Heart right ventricle (tissue), 2 donors: ENCODE measurements around the genes SRRM4, CIT and MSI1.

- PRO-cap, 2 experiments, result no peak in any of the 2 experiments
Measured at GRCh38 chr12:118033453-118034108, 17.1 kb downstream of the RFC5 start.

DNA sequence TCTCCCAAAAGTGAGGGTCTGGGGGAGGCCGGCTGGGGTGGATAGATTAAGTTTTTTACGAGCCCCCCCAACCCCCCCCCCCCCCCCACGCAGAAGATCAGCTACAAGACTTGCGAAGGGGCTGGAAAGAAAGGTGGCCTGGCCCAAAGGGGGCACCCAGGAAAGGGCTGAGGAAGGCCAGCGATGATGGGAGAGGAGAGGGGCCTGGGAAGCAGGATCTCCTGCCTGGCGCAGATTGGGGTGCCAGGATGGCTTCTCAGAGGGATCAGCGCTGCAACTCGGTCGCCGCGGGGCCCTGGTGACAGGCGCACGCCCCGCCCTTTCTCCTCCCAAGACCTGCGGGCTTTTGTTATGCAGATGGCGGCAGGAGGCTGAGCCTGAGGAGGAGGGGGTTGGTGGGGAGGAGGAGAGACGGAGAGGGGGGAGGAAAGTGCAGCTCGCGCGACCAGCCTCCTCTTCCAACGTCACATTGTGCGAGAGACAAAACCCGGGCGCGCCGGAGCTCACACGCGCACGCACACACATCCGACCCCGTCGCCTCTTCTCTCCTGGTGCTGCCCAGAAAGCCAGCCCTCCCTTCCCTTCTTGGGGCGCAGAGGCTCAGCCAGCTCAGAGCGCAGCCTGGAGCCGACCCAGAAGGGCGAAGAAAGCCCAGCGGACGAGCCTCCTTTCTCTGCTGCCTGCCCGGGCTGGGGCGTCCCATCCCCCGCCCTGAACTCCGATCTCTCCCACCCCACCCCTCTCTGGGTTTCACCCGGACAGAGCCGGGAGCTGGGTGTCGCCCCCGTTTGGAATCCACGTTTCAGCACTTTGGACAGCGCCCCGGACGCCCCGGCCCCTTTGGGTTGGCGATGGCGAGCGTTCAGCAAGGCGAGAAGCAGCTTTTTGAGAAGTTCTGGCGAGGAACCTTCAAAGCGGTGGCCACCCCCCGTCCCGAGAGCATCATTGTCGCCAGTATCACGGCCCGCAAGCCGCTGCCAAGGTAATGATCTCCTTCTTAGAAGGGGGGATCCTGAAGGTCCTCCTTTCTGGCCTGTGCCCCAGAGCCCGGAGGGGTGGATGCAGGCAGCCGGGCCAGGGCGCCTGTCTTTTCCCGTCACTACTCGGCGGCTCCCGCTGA, at the start of gene SRRM4:
SRRM4 (plus strand) TSS at position 510 of the 1,120 bp plus-strand sequence.
- PRO-cap, 2 experiments, result no peak in any of the 2 experiments

- PRO-cap, 2 experiments, result no peak in any of the 2 experiments
Measured at GRCh38 chr12:119168947-119169505, 9.7 kb upstream of the HSPB8 start.

DNA sequence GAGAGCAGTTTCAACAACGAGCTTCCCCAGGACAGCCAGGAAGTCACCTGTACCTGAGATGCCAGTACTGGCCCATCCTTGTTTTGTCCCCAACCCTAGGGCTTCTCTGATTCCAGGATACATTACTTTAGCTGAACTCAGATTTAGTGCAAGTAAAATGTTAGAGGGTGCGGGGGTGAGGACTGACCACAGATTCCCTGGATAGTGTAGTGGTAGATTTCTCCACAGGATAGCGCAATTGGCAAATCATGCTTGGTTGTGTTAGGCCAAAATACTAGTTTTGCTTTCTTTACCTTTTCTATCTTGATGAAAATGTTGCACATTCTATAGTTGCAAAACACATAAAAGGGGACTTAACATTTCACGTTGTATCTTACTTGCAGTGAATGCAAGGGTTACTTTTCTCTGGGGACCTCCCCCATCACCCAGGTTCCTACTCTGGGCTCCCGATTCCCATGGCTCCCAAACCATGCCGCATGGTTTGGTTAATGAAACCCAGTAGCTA, 15.1 kb downstream of the HSPB8 start:
- PRO-cap, 2 experiments, result no peak in any of the 2 experiments

DNA sequence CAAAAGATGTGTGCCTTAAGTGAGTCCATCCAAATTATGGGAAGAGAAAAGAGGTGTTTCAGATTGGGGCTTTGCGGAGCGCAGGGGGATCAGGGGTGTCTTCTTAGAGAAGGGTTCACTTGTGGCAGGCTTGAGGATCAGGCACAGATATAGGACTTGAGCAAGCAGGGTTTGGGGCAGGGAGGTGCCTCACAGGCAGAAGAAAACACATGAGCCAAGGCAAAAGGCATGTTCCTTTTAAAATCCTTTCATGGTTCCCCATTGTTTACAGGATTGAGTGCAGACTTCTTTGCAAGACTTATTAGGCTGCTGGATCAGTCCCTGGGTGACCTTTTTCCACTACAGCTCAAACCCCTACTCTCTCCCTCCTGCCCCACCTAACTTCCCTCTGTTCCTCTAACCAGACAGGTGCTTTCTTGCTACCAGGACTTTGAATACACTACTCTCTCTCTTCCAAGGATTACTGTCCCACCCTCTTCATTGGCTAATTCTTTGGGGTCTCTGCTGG, 19.7 kb downstream of the HSPB8 start:
- PRO-cap, 2 experiments, result no peak in any of the 2 experiments

DNA sequence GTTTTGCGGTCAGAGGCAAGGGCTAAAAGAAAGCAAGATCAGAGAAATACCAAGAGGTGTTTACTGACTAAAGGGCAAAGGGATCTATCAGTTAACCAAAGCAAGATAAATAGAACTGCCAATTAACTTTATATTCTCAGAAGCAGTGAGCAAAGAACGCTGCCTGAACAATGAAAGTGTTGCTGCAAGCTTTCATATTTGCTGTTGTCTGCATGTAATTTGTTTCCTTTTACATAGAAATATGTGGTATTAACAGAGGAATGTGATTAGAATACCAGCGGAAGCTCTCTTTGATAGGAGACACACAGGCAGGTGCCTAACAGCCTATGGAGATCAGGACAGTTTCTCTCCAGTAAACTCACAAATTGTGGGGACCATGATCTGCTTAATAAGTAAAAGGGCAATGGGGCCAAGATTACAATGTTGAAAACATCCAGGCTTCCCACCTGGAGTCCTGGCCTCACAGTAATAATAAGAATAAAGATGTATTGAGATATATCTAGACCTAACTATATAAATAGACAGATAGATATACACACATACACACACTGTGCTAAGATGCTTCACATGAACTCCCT, 31.1 kb downstream of the CCDC60 start:
- PRO-cap, 2 experiments, result no peak in any of the 2 experiments

DNA sequence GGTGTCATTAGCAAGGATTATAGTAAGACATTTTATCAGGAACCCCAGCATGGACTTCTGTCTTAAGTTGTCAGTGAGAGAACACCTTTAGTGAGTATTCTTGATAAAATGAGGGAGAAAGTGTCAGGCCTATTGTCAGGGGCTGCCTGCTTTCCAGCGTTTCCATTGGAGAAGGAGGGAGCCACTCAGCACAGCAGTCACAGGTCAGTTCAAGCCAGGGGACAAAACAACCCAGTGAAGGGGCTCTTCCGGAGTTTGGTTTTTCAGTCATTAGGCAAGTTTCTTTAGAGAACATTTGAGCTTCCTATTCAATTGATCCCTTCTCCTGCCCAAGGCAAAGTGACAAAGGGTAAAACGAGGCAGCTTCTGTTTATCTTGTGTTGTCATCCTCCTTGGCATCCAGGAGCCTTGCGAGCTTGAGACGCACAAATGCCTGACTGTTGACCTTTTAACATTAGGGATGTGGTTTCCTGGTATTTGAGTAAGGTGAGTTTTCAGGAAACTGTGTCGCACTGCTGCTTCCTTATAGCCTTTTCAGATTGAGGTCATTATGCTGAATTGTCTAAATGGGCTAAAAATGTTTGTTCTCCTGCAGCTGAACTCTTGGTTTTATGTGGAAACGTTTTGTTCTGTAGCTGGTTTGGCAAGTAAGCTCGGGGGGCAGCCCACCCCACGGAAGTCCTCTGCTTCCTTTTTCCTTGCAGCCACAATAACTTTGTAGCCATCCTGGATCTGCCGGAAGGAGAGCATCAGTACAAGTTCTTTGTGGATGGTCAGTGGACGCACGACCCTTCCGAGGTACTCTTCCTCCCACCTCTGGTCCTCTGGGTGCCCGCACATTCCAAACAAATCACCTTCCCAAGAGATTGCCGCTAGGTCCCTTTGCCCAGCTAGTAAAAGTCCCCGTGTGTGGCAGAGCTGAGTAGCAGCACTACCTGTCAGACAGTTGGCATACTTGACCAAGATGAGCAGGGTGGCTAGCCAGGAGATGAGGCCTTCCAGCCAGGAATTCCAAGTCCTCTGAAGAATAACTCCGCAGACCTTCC, 5.7 kb downstream of the PRKAB1 start:
- PRO-cap, 2 experiments, result peak in 2 of 2 experiments; most common plus-strand start position 752 of the sequence (in 2); most common minus-strand start position 450 of the sequence (in 1)

GRCh38 chr12:119681487-119682426, 13.8 kb downstream of the PRKAB1 start:
- PRO-cap, 2 experiments, result no peak in any of the 2 experiments

- PRO-cap, 2 experiments, result no peak in any of the 2 experiments
Measured at GRCh38 chr12:119686377-119686802, 18.5 kb downstream of the PRKAB1 start.

GRCh38 chr12:119857285-119857810, 19.8 kb downstream of the CIT start:
- PRO-cap, 2 experiments, result no peak in any of the 2 experiments

GRCh38 chr12:119877175-119878004, at the start of gene CIT:
CIT (minus strand) TSS chr12:119877320.
- PRO-cap, 2 experiments, result peak in 2 of 2 experiments; most common minus-strand start chr12:119877307 (in 2)

DNA sequence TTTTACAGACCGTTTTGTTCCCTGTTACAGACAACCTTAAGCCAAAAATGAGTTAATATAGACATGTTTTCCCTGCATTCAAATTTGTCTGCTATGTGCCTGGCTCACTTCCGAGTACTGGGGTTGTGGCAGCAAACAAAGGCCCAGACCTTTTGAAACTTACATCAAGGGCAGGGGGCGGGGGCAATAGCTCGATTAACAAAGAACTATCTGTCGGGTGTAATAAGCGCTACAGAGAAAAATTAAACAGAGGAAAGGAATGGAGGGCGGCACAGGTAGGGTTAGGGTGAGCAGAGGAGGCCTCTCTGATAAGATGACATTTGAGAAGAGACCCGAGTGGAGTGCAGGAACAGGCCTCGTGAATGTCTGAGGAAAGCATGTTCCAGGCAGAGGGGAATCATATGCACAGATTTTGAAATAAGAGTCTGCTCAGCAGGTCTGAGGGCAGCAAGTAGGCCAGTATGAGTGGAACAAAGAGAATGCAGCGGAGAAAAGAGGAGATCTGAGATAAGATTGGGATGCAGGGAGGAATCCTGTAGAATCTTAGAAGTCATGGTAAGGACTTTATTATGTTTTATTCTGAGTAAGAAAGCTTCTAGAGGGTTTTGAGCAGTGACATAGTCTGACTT, 52.4 kb downstream of the BICDL1 start:
- PRO-cap, 2 experiments, result no peak in any of the 2 experiments

- PRO-cap, 2 experiments, result no peak in any of the 2 experiments
Measured at GRCh38 chr12:120078666-120079532, 37.7 kb downstream of the RAB35 start.

DNA sequence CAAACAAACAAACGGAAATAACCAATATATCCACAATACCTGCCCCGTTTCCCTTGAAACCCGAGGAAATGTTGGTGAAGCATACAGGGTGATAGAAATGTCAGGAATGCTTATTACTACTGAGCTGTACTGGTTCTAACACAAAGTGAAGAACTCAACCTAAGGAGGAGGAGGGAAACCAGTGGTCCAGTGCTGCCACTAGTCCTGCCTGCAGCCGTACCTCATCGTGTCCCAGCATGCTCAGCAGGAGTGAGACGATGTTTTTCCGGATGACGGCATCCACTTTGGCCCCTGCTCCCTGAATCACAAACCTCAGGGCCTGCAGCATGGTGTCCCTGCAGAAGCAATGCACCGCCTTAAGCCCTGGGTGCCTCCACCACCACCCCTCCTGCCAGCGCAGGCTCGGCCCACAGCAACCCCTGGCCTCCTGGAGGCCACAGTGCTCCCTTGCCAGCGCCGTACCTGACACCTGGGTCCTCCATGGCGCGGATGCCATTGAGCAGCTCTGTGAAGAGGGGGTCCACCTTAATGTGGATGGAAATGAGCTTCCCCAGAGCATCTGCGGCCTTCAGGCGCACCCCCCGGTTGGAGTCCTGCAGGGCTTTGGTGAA, 17.6 kb upstream of the RAB35 start:
- PRO-cap, 2 experiments, result no peak in any of the 2 experiments

DNA sequence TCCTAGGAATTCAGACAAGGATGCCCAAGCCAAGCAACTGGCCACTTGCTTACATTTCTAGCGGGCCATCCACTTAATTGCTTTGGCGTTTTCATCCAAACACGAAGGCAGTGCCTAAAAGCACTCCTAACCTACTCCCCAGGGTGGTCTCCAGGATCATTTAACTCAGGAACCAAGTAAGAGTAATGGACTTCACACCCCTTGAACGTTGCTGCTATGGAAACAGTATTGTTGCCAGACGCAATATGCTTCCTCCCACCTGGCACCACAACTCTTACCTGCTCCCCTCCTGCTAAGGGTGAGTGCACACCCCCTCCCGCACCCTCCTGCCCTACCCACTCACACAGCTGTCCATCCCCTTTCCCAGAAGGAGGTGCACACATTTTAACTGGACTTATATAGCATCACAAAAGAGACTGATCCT, 23.6 kb upstream of the RAB35 start:
- PRO-cap, 2 experiments, result no peak in any of the 2 experiments

DNA sequence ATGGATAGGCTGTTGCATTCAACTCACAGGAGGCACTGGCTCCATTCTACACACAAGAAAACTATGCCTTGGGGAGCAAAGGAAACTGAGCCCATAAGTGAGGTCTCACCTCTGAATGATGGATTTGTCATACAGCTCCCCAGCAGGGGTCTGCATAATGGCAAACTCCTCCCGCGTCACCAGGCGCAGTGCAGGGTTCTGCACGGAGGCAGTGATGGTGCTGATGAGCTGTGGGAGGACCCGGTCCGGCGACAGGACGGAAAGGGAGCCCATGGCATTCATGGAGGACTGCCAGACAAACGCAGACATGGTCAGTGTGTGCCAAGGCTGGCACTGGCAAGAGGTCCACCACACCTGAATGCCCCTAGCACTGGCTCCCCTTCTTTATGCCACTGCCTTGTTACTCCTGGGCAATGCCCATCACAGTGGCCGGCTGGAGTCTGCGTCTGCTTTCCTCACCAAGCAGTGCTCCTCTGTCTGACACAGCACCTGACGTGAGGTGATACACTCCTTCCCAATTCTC, 32.7 kb downstream of the GCN1 start:
- PRO-cap, 2 experiments, result no peak in any of the 2 experiments

- PRO-cap, 2 experiments, result no peak in any of the 2 experiments
Measured at GRCh38 chr12:120238909-120239385, 26.6 kb downstream of the PXN start.

DNA sequence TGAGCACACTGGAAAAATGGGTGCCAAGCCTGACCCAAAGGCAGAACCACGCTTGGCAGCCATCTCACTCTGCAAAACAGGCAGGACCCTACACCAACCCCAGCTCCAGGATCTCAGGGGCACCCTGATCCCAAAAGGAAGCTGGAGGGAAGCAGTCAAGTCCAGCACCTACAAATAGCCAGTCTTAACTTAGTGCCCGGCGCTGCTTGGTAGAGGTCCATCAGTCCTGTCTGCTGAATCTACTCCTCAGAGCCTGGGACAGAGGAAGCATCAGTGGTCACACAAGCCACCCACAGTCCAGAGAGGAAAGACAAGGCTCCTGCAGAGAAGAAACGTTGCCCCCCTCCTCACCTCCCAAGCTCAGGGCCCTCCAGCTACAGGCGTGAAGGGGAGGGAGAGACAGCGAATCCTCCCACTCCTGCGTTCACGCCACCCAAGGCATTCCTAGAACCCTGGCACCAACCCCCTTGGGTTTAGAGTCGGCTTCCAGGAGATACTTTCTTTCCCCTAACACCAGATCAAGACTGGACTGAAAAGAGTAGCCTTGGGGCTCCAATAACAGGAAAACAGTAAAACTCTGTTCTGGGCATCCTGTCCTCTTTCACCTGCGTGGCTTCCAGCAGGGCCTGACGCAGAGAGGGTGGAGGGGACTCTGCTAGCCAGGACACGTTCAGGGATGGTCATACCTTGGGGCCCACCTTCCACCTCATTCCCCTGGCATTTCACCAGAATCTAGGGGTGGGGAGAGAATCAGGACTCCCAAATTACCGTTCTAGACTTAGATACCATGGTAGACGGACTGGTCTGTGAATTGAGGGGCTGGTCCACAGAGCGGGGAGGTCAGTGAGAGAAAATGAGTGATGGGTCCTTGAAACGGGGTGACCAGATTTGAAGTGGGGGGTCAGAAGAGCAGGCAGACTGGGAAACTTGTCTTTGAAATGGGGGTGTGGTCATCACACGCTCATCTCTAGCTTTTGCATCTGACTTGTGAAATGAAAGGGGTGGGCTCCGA, 1.2 kb downstream of the PXN start:
- PRO-cap, 2 experiments, result peak in 1 of 2 experiments; most common plus-strand start position 187 of the sequence (in 1)

DNA sequence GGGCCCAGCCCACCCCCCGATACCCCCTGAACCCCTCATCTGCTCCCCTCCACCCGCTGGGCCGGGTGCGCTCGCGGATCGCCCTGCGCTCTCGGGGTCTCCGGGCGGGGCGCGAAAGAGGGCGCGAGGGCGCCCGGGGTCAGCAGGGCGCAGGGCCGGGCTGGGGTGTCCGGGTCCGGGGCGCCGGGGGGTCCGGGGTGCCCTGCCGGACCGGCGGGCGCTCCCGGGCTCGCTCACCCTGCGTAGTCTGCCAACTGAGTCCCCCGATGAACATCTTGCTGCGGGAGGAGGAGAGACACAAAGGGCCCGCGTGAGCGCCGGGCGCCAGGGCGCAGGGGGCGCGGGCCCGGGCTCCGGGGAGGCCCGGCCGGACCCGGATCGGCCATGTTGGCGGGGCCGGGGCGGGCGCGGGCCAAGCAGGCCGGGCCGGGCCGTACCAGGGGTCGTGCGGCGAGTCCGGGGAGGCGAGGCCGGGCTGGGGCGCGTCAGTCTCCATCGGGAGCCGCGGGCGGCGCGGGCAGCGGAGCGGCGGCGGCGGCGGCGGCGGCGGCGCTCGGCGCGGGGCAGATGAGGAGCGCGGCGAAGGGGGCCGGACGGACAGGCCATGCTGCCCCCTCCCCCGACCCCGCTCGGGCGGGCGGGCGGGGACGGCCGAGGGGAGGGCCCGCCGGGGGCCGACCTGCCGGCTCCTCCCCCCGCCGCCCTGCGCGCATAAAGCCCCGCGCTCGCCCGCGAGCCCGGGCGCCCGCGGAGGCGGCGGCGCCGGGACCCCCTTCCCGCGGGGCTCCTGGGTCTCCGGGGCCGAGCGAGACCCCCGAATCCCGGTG, at the start of gene MSI1:
MSI1 (minus strand) TSS at position 569 of the 827 bp plus-strand sequence.
- PRO-cap, 2 experiments, result peak in 2 of 2 experiments; most common plus-strand start position 714 of the sequence (in 1); most common minus-strand start position 631 of the sequence (in 2)

DNA sequence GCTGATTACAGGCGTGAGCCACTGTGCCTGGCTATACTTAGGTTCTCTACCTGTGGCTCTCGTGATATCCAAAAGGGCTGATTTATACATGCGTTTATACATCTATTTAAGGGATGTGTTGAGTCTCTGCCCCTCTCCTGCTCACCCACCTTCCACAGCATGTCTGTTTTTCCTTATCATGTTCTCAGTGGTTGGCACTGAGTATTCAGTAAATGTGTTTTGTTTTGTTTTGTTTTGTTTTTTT, 2.9 kb downstream of the GATC start:
- PRO-cap, 2 experiments, result no peak in any of the 2 experiments